ENCODE data around the gene TTC21B.

DNA sequence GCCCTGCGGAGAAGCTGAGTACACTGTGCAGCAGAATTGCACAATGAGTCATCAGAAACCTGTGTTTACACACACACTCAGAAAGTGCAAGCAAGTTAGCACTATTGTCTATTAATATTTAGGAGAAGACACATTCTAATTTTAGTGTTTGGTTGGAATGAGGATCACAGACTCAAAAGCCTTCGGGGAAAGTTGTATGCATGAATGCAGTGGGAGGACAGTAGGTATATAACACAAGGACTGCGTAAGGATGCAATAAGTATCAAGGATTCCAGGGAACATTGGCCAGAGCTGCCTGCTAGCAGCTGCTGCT is 128.2 kb downstream of the KCNH7 start:
- RRBS, result no CpG with 5 or more reads among the region's 3 CpGs

DNA sequence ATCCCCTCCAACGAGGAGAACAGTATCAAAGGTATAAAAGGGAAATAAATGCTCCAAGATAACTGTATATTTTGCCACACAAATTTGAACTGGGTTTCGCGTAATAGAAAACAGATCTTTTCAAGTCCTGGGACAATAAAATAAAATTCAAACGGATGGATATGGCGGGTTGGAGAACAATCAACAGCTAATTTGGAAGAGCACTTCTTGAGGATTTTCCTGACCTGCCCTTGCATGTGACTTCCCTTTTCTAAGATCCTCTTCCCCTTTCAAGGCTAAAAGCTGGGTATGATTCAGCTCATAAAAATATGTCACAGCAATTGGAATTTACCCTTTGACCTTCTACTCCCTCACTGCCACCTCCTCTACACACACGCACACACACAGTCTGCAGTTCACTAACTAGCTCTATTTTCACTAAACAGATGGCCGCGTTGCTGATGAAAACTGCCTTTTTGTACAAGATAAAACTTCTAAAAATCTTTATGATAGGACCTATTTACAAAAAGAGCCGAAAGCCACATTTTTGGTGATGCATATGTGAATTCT is 386.9 kb downstream of the FIGN start:
- RRBS, result no CpG with 5 or more reads among the region's 9 CpGs

GRCh38 chr2:163681549-163682179 is 54.1 kb downstream of the FIGN start:
- RRBS, result no CpG with 5 or more reads among the region's 8 CpGs

DNA sequence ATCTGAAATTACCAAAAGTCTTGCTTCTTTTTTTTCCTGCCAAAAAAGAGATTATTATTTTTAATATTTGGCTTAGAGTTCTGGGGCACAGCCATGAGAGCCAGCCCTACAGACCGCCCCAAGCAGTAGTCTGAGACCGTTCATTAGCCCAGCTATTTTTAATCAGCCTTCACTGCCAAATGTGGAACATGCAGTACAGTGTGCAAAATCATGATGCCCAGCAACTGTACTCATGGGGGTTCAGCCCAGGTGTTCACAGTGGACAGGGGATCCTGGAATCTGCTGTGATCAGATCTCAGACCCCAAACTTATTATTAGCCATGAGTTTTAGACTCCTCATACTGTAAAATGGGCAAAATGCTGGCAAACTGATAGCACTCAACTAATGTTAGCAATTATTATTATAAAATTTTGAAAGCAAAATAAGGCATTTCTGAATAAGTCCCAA is 60.3 kb downstream of the GRB14 start:
- RRBS, result no CpG with 5 or more reads among the region's 2 CpGs

GRCh38 chr2:164569297-164569842 is 51.9 kb downstream of the GRB14 start:
- RRBS, result no CpG with 5 or more reads among the region's 4 CpGs

DNA sequence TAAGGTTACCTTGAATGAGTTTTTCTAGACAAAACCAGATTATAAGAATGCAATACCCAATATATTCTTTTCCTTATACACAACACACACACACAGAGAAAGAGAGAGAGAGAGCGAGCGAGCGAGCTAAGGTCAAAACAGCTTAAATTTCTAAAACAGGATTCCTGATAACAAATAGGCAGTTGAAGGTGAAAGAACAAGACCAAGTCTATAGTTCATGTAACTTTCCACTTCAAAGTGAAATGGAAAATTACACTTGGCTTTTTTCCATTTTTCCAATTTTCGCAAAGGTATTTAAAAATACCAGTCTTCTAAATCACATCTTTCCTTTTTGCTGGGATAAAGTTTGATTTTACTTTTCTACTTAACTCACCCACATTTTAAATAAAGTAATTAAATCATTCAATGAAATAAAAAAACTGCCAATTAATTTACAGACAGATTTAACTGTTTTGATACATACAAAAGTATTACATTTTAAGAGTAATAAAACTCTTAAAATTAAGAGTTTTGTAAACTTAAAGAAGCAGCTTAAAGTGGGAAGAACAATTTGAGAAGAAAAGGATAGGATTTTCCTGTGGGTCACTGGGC is 98.8 kb downstream of the COBLL1 start:
- RRBS, result no CpG with 5 or more reads among the region's 4 CpGs

GRCh38 chr2:164776149-164776817 is 65.3 kb downstream of the COBLL1 start:
- RRBS, result no CpG with 5 or more reads among the region's 7 CpGs

DNA sequence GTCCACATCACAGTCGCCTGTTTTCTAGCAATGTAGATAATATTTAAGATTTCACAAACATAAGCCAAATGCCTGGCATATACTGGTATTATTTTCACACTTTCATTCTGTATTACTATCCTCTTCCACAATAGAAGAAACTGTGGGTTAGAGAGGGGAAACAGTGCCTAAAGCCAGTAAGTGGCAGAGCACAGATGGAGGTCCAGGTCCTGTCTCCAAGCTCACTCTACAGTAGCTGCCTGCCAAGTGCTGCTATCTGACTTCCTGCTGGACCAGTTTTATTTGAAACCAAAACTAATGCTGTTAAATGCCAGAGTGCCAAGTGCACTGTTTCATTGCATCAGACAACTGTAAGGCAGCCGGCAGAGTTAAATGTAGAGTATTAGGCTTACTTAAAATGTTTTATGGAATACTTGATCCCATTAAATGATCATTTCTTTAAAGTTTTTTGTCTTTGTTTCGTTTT is 15.2 kb downstream of the COBLL1 start:
- RRBS, result no CpG with 5 or more reads among the region's 3 CpGs

DNA sequence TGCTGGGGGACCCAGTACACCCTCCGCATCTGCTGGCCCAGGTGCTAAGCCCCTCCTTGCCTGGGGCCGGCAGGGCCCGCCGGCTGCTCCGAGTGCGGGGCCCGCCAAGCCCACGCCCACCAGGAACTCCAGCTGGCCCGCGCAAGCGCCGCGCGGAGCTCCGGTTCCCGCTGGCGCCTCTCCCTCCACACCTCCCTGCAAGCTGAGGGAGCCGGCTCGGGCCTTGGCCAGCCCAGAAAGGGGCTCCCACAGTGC is 39.6 kb upstream of the SLC38A11 start:
- RRBS, result over 99% methylated on average over 7 of the region's 19 CpGs

GRCh38 chr2:165112136-165112628 is 91.7 kb downstream of the SCN3A start:
- RRBS, result no CpG with 5 or more reads among the region's 4 CpGs

- RRBS, result 1% methylated on average over 30 of the region's 84 CpGs
Observed at GRCh38 chr2:165953122-165954491, at the start of gene TTC21B. TSS of gene TTC21B (minus strand) at chr2:165953776.

GRCh38 chr2:167186492-167186862 is 106.3 kb upstream of the B3GALT1 start:
- RRBS, result no CpG with 5 or more reads among the region's 1 CpG

DNA sequence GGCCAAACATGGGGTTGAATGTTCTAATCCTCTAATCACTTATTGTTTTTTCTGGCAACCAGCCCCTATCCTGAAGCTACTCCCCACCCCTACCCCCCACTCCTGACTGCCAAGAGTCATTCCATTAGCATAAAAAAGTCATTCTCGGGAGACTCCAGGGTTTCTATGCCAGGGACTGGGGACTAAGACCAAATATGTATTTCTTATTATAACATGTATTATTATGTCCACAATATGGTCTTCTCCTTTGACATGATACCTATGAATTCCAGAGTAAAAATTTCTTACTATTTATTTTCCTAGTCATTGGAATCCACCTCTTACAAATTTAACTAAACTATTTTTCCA is 102.5 kb upstream of the B3GALT1 start:
- RRBS, result no CpG with 5 or more reads among the region's 1 CpG

GRCh38 chr2:167250332-167251133 is 42.3 kb upstream of the B3GALT1 start:
- RRBS, result no CpG with 5 or more reads among the region's 15 CpGs

DNA sequence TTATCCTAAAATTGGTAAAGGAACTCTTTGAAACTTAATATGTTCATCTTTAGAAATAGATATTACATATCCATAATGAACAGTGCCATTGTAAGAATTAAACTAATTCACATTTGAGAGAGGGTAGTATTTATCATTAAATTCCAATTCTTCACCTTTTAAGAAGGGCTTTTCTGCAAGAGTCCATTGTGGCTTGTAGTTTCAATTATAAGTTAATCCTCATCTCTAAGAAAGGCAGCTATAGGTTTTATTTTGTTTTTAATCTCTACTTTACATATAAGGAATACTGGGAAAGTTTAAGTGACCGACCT is 2.9 kb upstream of the B3GALT1 start:
- RRBS, result no CpG with 5 or more reads among the region's 1 CpG

GRCh38 chr2:167509529-167510227 is 216.9 kb downstream of the B3GALT1 start:
- RRBS, result no CpG with 5 or more reads among the region's 6 CpGs

GRCh38 chr2:167689055-167690106 is 396.6 kb downstream of the B3GALT1 start:
- RRBS, result no CpG with 5 or more reads among the region's 7 CpGs

DNA sequence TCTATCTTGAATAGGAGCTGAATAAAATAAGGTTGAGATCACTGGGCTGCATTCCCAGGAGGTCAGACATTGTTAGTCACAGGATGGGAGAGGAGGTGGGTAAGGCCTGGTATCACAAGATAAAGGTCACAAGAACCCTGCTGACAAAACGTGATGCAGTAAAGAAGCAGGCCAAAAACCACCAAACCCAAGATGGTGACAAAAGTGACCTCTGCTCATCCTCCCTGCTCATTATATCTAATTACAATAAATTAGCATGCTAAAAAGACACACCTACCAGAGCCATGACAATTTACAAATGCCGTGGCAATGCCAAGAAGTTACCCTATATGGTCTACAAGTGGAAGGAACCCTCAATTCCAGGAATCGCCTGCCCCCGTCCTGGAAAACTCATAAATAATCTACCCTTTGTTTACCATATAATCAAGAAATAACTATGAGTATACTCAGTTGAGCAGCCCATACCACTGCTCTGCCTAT is 302.4 kb downstream of the STK39 start:
- RRBS, result no CpG with 5 or more reads among the region's 4 CpGs

DNA sequence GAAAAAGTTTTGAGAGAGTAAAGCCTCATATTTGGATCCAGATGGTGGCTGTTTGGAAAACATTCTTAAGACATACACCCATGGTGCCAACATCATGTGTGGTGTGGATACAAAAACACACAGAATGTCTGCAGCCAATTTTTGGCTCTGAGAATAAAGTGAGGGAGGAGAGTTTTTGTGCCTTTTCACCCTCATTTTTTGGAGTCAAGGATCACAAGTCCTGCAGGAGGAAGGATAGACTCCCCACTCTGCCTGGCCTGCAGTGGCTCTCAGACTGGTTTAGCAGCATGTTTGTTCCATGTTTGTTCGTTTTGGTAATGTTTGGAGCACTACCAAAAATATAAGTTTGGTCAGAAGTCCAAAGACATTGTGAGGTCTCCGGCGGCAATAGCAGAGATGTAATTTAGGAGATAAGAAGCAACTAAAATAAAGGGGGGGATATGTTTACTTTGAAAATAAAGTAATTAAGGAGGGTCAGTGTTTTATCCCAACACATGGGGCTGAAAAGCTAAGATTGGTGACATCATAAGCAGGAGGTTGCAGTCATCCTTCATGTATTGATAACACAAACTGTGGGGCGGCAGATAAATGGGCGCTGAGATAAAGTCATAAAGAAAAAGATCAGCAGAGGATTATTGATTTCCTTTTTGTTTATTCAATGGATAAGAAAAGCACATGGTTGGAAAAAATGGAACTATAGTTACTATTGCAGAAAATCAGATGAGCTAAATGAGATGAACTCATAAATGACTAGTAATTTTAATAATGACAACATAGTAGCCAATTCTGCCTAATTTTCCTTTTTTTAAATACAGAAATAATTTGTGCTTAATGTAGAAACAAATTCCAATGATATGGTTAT is 697 bp downstream of the NOSTRIN start:
- RRBS, result no CpG with 5 or more reads among the region's 5 CpGs

- RRBS, result no CpG with 5 or more reads among the region's 1 CpG
Observed at GRCh38 chr2:169034910-169035353, 3.8 kb upstream of the ABCB11 start.